Prostate gland (tissue), 2 donors: ENCODE measurements around a stretch of chr20.

DNA sequence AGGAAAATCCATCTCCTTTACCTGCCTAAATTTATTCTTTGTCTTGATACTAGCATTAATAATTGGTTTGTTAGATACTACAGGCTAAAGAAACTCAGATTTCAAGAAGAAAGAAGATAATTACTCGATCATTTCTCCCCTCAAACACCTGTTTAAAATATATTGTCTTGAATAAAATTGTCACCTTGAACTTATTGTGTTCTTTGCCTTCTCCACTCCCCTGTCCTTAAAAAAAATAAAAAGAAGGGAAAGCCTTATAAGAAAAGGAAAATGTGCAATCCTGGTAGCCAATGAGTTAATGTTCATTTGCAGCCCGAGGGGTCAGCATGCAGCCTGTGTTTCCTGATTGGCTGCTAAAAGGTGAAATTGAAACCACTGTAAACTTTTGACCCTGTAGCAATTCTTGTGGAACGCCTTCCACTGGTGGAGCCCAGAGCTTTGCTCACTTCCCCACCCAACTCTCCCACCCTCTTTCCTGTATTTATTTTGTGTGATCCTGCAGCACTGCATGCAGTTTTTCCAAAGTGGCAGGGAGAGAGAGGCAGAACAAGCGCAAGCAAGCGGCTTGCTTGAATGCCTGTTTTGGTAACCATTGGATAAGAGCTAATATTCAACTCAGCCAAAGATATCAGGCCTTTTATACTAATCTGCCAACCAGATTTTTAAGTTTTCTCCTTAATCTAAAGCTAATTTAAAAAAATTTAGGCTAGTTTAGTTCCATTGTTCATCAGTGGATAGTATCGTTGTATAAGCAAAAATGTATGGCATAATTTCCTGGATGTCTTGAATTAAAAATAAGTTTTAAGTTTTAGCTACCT lies 74.9 kb downstream of the NCOA3 start:
- PRO-cap = unidirectional peak, plus-strand start at position 522 of the sequence
- RAMPAGE, long total RNA, 2 experiments = no peak in any of the 2 experiments

- PRO-cap = no peak
- RAMPAGE, long total RNA, 2 experiments = no peak in any of the 2 experiments
These were observed 113.1 kb downstream of the SULF2 start for GRCh38 chr20:47672010-47672680.

DNA sequence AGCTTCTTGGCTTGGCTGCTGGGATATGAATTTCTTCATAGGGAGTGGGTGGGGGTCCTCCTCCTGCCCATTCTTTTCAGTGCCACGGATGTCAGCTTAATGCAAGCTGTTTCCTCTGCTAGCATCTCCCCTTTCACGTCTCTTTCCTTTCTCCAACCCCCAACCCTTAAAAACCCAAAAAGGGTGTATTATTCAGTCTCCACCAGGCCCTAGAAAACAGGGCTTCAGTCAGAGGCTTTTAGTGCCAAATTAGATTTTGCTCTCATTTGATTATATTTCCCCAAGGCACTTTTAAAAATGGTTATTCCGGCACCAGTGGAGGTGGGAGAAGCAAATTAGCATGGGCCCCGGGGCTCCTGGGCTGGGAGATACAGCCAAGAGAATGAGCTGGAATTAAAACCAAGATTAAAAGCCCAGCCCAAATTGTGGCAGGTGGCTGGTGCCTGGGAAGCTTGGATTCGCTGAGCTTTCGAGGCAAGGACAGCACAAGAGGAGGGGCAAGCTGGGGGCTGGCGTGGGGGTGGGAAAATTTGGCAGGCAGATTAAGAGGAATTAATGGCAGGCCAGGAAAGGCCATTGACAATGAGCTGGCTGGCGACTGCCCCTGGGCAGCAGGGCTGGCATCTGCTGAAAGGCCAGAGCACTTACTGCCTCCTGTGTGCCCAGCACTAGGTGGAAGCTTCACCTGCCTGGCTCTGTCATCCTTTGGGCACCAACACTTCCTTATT lies 76.4 kb downstream of the SULF2 start:
- PRO-cap = no peak
- RAMPAGE, long total RNA, 2 experiments = no peak in any of the 2 experiments

GRCh38 chr20:48026996-48027506 lies 241.8 kb upstream of the SULF2 start:
- PRO-cap = no peak
- RAMPAGE, long total RNA, 2 experiments = no peak in any of the 2 experiments

- PRO-cap = no peak
- RAMPAGE, long total RNA, 2 experiments = no peak in any of the 2 experiments
These were observed 488.8 kb downstream of the PREX1 start for GRCh38 chr20:48338822-48339563.

DNA sequence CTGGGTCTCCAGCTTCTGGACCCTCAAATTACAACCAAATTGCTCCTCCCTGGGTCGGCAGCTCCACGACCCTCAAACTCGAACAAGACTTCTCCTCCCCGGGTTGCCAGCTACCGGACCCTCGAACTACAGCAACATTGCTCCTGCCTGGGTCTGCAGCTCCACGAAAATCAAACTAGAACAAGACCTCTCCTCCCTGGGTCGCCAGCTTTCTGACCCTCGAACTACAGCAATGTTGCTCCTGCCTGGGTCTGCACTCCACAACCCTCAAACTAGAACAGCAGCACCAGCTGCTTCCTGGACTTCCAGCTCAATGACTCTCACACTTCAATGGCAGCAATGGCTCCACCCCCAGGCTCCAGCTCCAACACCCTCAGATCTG lies 311.6 kb downstream of the PREX1 start:
- PRO-cap = no peak
- RAMPAGE, long total RNA, 2 experiments = no peak in any of the 2 experiments

DNA sequence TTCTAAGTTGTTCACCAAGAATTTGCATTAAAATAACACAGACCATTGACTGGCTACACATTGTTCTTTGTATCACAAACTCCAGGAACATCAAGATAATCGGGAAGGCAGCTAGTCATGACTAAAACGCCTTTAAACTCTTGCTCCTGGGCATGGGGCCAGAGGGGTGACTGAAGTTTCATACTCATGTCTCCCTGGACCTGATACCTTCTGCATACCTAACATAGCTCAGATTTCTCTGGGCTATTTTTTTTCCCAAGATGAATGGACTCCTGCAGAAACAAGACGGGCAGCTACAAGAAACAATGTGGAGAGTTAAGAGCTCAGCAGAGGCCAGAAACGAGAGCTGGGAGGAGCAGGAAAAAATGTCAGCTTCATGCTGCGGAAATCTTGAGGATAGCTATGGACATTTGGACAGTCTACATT lies 289.4 kb downstream of the PREX1 start:
- PRO-cap = no peak
- RAMPAGE, long total RNA, 2 experiments = no peak in any of the 2 experiments

DNA sequence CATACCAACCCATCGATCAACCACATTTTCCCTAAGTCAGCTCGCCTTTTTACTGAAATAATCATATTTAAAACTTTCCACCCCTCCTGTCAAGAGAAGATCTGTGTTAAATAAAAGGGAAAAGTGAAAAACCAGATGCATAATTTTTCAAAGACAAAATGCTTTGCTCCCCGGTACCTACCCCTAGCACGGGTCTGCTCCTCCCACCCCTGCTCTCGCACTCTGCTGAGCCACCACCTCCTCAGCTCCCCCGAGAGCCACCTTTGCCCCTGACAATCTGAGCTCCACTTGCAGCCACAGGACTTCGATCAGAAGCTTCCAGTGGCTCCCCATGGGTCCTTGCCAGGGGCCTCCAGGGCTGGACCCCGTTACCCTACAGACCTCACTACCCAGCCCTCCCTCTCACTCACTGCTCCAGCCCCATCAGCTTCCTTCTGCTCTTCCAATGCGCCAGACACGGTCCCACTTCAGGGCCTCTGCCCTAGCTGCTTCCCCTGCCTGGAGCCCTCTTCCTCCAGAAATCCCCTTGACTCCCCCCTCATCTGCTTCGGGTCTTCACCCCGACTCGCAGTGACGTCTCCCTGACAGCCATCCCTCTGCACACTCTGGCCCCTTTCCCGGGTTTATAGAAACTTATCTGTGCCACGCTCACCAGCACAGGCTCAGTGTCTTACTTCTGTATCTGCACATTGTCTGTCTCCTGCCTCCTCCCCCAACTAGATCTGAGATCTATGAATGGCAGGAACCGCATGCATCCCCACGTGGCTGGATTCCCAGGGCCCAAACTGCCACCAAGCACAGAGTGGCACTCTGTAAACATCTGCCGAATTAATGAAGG lies 171.5 kb downstream of the PREX1 start:
- PRO-cap = no peak
- RAMPAGE, long total RNA, 2 experiments = no peak in any of the 2 experiments

DNA sequence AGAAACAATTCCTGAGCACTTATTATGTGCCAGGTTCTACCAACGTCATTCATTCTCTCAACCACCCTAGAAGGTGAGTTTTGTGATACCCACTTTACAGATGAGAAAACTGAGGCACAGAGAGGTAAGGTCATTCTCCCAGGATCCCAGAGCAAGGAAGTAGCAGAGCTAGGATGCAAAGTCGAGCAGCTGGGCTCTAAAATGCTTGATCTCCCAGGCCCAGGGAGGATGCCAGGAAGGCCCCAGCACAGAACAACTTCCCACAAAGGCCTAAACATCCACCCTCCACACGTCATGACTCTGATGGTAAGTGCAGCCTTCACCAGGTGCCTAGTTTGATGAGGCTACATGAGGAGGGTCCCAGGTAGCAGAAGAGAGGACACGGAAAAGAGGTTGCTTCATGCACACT lies 85.5 kb downstream of the PREX1 start:
- PRO-cap = no peak
- RAMPAGE, long total RNA, 2 experiments = no peak in any of the 2 experiments

DNA sequence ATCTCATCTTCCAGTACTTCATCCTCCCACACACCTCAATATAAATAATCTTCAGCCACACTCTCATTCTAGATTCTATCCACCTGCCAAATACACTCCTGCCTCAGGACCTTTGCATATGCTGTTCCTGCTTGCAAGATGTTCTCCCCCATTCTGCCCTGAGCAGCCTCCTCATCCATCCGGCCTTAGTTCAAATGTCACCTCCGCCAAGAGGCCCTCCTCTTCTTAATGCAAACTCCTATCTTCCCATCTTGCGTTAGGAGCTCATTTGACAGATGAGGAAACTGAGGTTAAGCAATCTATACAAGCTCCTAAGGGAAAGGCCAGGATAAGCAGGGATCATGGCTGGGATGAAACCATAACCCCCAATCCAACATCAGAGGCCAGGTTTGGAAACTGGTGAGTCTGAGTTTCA lies 77.3 kb downstream of the PREX1 start:
- PRO-cap = no peak
- RAMPAGE, long total RNA, 2 experiments = no peak in any of the 2 experiments

GRCh38 chr20:48772293-48772999 lies 55.4 kb downstream of the PREX1 start:
- PRO-cap = no peak
- RAMPAGE, long total RNA, 2 experiments = no peak in any of the 2 experiments

DNA sequence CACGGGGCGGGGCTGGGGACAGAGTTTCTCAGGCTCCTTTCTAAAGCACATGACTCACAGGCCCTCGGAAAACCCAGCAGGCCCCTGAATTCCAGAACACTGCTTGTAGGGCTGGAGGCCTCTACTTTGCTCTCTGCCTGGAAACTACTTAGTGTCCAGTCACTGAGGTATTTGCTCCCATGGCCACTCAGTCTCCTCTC lies 51.4 kb downstream of the PREX1 start:
- PRO-cap = unidirectional peak, plus-strand start at position 96 of the sequence
- RAMPAGE, long total RNA, 2 experiments = no peak in any of the 2 experiments

DNA sequence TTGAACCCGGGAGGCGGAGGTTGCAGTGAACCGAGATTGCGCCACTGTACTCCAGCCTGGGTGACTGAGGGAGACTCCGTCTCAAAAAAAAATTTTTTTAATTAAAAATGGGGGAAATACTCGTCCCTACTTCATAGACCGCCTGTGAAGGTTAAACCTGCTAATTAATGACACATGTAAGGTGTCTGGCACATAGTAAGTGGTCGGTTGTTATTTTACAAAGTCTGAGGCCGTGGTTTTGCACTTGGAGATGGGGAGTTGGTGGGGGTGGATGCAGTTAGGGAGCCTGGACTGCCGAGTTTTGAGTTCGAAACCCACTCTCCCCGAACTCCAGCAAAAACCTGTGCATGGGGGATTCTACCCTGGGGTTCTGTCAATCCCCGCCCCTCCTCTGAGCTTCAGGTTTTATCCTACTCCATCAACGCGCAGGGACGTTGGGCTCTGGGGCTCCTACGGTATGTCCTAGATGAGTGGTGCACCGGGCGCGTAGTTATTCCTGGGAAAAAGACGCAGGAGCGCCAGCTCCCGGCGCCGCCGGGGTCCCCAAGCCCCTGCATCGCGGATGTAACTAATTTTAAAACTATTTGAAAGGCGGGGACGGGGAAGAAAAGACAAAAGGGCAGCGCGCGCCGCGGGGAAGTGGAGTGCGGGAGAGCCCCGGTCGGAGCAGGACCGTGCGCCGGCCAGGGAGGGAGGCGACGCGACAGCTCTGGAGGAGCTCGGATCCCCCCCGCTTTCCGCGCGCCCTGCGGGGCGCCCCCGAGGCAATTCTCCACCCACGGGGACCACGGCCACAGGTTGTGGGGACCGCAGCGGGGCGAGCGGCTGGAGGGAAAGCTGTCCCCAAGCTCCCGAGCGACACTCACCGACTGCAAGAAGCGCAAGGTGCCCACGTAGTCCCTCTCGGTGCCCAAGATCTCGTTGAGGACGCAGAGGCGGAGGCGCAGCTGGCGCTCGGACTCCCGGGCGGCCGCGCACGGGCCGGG lies 730 bp downstream of the PREX1 start:
- PRO-cap = unidirectional peak, plus-strand start at position 243 of the sequence
- RAMPAGE, long total RNA, 2 experiments = no peak in any of the 2 experiments

- PRO-cap = no peak
- RAMPAGE, long total RNA, 2 experiments = no peak in any of the 2 experiments
These were observed 10.4 kb upstream of the ARFGEF2 start for GRCh38 chr20:48911171-48911523.

DNA sequence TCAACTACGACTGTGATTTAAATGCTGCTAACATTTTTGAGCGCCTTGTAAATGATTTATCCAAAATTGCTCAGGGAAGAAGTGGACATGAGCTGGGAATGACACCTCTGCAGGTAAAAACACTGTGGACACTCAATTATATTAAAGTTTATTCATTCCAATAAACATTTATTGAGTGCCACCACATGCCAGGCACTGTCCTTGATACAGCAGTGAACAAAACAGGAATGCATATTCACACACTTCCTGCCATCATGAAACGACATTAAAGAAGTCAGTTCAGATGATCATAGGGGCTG lies 51.6 kb downstream of the ARFGEF2 start:
- PRO-cap = no peak
- RAMPAGE, long total RNA, 2 experiments = no peak in any of the 2 experiments

DNA sequence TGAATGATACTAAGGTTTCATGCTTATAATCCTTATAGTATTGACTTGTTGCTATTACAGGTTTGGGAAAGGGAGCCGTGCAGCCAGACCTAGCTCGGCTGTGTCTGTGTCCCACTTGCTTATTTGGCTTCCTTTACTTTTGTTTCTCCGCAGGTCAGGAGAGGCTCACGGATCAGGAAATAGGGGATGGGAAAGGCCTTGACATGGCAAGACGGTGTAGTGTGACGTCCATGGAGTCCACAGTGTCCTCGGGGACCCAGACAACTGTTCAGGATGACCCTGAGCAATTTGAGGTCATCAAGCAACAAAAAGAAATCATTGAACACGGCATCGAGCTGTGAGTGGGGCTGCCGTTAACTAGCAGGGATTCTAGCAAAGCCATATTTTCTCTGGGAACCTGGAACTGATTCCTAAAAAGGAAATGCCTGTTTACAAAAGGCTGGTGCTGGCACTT lies 54.4 kb downstream of the ARFGEF2 start:
- PRO-cap = no peak
- RAMPAGE, long total RNA, 2 experiments = start-site peak on the plus strand in 1 of 2 experiments, centred at position 218 of the sequence, 31 reads per replicate

- PRO-cap = no peak
- RAMPAGE, long total RNA, 2 experiments = no peak in any of the 2 experiments
These were observed 57.9 kb downstream of the CSE1L start for GRCh38 chr20:49103676-49104797.

- PRO-cap = no peak
- RAMPAGE, long total RNA, 2 experiments = no peak in any of the 2 experiments
These were observed 16.9 kb downstream of the DDX27 start for GRCh38 chr20:49236063-49236563.

DNA sequence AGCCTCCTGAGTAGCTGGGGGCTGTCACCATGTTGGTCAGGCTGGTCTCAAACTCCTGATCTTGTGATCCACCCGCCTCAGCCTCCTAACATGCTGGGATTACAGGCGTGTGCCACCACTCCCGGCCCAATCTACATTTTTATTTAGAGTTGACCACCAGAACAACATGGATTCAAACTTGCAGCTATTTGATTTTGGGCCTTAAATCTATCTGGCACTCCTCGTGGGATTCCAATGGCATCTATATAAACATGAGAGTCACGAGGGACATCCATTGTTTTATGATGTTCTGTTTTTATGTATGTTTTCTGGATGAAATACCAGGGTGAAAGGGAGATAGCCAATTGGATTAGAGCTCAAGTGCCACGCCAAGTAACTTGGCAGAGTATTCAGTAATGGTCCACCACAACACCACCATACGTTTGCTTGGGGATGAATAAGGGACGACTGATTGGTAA lies 4.4 kb upstream of the ZNFX1 start:
- PRO-cap = no peak
- RAMPAGE, long total RNA, 2 experiments = no peak in any of the 2 experiments

DNA sequence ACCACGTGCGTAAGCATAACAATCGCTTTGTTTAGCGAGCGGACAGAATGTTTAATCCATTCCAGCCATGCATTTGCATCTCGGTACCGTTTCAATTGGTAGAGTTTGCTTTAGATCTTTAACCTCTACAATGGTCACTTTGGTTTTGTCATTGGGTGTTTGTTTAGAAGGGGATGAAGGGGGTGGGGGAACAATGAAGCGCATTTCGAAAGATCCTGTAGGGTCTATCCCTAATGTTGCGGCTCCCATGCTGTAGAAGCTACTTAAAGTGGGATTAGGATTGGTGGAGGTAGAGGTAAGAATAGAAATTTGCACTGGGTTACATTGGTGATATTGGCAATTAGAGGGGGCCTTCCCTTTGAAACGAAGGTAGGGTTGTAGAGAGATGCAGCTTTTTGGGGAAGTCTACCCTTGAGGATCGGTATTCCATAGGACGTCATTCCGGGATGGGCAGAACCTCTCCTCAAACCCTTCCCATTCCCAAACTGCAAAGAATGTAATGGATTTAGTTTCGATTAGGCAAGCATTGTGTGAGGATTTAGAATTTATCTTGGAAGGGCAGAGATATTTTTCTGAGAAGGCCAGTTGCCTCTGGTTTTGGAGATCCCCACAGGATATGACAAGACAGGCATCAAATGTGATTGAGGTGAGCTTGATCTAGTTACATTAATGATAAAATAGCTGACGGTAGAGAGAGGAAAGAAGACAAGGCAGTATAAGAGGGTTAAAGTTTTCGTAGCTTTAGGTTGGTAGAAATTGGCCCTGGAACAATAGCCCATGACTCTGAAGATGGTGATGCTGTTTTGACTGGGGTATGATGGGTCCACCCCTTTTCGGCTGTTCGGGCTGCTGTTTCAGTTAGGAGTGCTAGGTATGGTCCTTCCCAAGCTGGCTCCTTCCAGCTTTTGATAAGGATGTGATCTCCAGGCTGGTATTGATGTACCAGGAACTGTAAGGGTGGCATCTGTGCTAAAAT lies 5.4 kb upstream of the ZNFX1 start:
- PRO-cap = no peak
- RAMPAGE, long total RNA, 2 experiments = no peak in any of the 2 experiments